Measurements from ENCODE around the genes ATF5, NR1H2, POLD1 and SPIB.

- PRO-cap = bidirectional peak, plus-strand start at chr19:49817627, minus-strand start at chr19:49817468
Measured at GRCh38 chr19:49817000-49817723, 927 bp upstream of the MED25 start.

DNA sequence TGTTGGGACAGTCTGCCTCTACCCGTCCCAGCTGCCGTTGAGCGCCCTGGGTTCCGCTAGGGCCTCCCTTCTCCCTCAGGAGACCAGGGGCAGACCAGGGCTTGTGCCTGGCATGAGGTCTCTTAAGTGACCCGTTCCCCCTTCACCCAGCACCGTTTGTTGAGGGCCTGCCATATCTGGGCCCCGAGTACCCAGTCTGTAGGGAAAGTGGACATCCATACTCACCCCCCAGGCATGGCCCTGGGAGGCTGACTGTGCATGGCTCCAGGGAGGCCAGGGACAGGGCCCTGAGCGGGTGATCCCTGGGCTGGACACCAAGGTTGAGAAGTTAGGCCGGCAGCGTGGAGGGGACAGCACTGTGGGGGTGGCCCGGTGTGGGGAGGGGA is 11.4 kb downstream of the PNKP start:
- PRO-cap = no peak

DNA sequence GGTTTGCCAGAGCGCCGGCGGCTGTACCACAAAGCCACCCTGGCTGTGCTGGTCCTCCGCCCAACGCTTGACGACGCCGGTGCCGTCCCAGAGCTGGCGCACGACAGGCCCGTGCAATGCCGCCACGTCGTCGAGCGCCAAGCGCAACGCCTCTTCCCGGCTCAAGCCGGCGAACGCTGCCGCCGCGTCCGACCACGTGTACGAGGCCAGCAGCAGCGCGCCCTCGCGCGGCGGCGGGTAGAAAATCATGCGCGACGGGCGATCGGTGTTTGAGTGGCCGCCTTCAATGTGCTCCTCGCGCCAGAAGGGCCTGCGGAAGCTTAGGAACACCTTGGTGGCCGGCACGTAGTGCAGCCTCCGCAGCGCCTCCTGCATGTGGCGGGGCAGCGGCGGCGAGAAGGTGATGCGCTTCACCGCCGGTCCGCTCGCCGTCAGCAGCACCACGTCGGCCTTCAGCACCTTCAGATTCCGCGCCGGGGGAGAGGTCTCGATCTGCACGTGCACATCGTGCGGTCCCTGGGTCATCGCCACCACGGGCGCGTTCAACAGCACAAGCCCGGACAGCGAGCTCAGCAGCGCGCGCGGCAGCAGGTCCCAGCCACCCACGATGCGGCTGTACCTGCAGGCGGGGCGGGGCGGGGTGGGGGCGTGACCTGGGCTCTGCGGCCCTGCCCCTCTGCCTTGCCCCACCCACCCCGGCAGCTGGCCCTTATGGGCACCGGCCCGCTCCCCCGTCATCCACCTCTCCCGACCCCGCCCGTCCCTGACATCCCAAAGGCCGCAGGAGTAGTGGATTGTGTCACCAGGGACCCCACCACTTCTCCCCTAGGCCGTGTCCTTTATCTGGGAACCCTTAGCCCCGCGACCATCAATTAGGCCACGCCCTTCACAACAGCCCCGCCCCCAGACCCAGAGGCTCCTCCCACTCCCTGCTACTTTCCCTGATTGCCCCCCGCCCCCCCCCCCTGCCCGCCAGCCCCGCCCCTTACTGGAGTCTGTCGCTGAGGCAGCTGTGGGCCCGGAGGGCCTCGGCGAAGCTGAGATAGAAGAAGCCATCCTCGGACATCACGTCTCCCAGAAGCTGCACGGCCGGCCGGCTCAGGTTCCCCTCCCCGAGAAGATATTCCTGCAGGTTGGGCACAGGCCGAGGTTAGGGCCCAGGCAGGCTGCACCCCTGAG is 6.3 kb downstream of the IL4I1 start:
- PRO-cap = unidirectional peak, minus-strand start at position 609 of the sequence

DNA sequence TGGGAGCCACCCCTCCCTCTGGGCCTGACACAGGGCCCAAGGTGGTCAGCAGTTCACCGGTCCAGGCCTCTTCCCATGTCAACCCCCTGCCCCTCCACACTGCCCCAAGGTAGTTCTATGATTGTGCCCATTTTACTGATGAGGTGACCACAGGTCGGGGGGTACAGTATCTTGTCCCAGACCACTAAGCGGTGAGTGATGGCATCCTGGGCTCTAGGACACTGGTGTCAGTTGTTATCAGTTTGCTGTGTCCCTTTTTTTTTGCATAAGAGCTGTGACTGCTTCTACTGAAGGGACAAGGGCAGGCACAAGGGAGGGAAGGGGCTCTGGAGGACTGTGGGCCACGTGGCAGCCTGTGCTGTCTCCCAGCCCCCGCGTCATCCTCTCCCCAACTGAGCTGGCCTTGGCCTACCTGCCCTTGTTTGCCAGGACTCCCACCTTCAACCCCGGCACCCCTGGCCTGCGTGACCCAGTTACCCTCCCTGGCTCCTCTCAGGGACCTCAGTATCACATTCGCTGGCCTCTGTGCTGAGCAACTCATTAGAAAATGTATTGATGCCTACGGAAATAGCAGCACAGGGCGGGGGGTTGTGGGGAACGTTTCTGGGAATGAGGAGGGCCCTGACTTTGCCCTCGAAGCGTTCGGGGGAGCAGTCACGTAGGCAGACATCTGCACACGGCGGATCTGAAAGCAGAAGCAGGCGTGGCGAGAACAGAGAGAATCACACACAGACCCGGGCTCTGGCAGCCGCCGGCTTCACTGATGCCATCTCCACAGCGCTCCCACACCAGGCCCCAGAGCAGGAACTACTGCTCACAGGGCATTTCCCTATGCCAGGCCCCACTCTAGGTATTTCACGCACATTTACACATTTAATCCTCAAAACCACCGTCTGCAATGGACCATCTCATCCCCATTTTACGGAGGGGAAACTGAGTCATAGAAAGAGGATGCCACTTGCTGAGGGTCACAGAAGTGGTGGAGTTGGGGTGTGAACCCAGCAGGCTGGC is 5.9 kb upstream of the ATF5 start:
- PRO-cap = no peak

GRCh38 chr19:49928998-49929672 is at the start of gene ATF5:
TSS of gene ATF5 (plus strand) at chr19:49929205.
- PRO-cap = bidirectional peak, plus-strand start at chr19:49929205, minus-strand start at chr19:49929085; bidirectional peak, plus-strand start at chr19:49929567, minus-strand start at chr19:49929504

DNA sequence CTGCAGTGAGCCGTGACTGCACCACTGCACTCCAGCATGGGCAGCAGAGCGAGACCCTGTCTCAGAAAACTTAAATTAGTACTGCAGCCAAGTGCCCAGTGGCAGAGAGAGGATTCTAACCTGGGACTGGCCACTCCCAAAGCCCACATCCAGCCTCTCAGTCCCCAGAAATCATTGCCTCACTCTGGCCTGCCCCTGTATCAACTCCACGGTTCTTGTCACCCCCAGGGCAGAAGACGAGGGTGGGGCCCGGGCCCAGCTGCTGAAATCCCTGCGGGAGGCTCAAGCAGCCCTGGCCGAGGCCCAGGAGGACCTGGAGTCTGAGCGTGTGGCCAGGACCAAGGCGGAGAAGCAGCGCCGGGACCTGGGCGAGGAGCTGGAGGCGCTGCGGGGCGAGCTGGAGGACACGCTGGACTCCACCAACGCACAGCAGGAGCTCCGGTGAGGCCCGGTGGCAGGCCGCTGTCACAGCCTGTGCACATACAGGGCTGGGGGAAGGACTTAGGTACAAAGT is 53.4 kb downstream of the KCNC3 start:
- PRO-cap = no peak

- PRO-cap = no peak
Measured at GRCh38 chr19:50279685-50280431, 49.3 kb downstream of the KCNC3 start.

DNA sequence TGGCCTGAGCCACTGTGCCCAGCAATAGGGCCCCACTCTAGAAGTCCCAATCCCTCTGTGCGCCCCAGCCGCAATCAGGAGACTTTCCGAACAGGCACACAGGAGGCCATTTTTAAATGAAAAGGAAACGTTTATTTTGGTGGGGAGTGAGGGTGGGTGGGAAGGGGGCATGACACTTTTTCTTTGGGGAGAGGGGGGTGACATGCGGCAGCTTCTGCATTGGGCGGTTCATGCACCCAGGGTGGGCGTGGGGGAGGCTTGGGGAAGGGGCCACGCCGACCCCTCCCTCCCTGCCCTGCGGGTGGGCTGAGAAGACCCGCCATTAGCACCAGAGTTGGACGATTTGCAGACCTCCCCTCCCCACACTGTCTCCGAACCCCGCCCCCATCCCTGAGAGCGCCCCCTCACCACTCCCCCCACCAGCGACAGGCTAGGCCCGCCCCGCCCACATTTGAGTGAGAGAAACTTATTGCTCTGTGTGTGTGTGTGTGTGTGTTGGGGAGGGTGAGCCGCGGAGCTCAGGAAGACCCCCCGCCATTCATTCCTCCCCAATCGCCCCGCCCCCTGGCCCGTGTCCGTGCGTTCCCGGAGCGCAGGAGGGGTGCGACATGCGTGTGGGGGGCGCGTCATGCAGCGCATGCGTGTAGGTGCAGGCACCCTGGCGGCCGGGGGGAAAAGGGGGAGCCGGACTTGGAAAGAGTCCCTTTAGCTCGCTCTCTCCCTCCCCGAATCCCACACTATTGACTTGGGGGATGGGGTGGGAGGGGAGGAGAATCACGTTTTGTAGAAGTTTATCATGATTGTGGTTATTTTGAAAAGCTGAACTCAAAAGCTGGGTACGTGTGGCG is 17.1 kb downstream of the KCNC3 start:
- PRO-cap = no peak

DNA sequence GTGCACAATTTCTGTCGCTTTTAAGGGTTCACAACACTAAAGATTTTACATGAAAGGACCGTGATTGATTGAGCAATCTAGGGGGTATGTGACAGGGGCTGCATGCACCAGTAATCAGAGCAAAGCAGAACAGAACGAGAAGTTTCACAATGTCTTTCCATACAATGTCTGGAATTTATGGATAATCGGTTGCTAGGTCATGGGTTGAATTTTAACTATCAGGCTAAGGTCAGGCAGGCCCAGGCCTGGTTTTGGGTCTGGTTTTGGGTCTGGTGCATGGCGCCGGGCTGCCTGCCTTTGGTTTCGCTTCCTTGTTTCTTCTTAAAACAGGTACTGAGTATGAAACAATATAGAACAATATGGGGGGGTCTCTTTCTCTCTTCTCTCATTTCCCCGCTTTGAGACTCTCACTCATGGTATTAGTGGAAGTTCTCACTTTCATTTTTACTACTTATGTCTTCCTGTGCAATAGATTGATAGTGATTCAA is 18.0 kb upstream of the KCNC3 start:
- PRO-cap = no peak

- PRO-cap = bidirectional peak, plus-strand start at chr19:50376464, minus-strand start at chr19:50376335
Measured at GRCh38 chr19:50375994-50376616, at the start of gene NR1H2. TSS of gene NR1H2 (plus strand) at chr19:50376457.

DNA sequence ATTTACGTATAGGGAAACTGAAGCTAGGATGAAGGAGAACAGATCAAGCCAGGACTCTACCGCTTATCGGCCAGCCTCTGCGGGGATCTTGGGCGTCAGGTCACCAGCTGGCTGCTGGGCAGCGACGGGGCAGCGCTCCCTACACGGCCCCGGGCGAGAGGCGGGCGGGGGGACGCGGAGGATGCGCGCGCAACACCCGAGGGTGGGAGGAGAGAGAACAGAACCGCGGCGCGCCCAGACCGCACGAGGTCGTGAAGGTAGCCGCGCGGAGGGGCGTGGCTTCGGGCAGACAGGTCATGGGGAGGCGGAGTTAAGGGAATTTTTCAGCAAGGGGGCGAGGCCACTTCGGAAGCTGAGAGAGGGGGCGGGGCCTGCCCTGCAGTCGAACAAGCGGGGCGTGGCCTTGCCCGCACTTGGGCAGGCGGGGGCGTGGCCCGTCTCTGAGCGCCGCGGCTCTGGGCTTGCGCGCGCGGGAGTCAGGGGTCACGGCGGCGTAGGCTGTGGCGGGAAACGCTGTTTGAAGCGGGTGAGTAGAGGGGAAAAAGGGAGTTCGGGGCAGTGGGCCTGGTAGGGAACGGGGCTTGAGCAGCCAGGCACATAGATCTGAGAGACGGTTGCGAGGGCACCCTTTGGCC is at the start of gene POLD1:
Gene POLD1 (plus strand): TSS at position 483 of the 635 bp plus-strand sequence.
- PRO-cap = bidirectional peak, plus-strand start at position 122 of the sequence, minus-strand start at position 116 of the sequence; unidirectional peak, plus-strand start at position 122 of the sequence; bidirectional peak, plus-strand start at position 198 of the sequence, minus-strand start at position 232 of the sequence

GRCh38 chr19:50417577-50418116 is 1.1 kb upstream of the SPIB start:
- PRO-cap = unidirectional peak, plus-strand start at chr19:50417870

- PRO-cap = bidirectional peak, plus-strand start at chr19:50418941, minus-strand start at chr19:50418765
Measured at GRCh38 chr19:50418117-50419035, at the start of gene SPIB. TSS of gene SPIB (plus strand) at chr19:50418938.

GRCh38 chr19:50477654-50477906 is 932 bp upstream of the GARIN5A start:
- PRO-cap = no peak

DNA sequence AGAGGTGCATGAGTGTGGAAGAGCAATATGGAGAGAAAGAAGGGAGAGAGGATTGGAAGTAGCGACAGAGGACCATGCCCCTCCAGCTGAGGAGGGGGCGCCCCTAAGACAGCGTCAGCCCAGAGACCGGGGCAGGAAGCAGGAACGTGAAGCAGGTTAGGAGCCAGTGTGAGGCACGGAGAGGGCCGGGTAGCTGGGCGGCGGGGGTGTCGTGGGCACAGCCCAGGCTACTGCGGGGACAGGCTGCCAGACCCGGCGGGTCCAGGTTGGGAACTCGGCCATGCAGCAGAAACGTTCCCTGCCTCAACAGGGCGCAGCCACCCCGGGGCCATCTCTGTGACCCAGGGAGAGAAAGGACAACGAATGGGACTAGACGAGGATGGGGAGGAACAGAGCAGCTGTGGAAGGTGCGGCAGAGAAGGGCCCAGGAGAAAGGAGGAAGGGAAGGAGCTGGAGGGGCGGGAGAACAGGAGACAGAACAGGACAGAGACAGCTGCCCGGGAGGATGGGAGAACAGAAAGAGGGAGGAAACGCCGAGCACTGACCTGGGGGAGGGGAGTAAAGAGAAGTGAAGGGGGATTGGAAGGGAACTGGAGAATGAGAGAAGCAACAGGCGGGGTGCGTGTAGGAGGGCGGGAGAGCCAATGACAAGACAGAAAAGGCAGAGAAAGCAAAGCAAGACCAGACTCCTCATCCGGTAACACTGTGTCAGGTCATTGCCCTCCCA is 12.9 kb upstream of the GARIN5A start:
- PRO-cap = no peak

- PRO-cap = no peak
Measured at GRCh38 chr19:50499964-50501103, 10.7 kb downstream of the JOSD2 start.

- PRO-cap = unidirectional peak, plus-strand start at chr19:50506045
Measured at GRCh38 chr19:50505967-50506414, 5.0 kb downstream of the JOSD2 start.

DNA sequence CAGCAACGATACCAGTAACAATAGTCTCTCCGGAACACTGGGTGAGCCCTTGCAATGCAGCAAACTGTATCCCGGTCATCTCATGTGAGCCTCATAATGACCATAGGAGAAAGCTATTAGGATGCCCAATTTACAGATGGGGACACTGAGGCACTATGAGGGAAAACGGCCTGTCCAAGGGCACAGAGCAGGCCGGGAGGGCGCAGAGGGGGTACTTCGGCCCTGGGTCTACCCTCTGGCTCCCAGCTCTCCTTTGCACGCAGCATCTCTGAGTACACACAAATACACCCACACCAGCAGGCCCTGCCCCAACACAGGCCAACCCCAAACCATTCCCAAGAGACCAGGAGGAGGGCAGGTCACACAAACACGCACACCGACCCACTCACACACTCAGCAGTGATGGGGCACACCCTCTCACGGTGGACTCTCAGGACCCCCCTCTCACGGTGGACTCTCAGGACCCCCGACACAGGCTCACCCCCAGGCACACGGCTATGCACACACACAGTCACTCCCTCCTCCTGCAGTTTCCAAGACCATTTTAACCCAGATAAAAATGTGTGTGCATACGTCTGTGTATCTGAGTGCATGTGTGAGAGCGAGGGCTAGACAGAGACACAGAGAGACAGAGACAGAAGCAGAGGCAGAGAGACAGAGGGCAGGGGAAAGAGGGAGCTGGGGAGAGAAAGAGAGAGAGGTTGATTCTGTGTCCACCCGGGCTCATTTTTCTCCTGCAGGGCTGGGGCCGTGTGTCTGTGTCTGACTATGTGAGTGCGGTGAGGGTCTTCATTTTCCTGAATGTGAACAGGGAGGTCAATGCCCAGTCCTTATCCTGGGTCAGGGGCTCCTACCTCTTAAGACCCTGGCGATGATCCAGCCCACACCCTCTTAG is 18.0 kb downstream of the LRRC4B start:
- PRO-cap = no peak

DNA sequence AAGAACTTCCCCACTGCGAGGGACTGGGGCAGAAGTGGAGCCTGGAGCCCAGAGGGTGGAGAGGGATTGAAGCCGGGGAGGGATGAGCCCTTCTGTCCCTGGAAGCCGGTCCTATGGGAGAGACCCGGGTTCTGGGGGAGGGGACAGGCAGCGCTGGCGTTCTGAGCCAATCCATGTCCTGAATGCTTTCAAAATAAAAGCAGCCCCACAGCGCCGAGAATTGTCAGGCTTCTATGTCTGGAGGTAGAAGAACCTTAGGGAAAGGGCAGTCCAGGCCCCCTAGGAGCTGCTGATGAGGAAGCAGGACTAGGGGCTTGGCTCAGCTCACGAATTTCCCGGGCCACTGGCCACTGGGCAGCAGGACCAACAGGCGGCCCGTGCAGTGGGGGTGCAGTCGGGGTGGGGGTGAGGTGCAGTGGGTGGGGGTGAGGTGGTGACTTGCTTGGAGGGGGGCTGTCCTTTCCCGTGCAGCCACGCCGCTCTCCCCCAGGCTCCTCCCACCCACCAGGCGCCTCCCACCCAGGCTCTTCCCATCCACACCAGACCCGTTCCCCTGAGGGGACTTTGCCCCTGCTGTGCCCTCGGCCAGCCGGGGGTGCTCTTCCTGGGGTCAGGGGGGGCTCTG is 12.3 kb downstream of the LRRC4B start:
- PRO-cap = no peak

DNA sequence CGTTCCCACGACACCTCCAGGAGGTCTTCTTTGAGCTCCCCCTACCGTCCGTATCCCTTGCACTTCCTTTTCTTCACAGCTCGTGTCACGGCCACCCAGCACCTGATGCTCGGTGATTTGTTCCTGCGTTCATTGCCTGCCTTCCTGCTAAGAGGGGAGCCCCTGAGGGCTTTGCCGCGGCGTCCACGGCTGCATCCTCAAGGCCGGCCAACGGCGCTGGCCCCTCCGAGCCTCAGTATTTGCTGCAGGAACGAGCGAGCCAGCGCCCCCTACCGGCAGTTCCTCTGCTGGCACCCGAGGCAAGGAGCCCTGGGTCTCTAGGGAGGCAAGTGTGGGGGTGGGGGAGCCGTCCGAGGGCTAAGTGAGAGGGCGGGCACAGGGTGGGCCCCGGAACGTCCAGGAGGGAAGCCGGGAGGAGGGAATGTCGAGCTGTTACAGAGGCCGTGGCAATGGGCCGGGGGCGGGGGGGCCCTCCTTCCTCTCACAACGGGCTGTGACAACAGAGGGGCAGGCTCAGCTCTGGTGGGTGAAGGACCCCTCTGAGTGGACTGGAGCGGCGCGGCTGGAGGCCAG is 11.7 kb downstream of the LRRC4B start:
- PRO-cap = no peak

All from colonic mucosa (tissue), 1 donor.